Breast (tissue), 4 donors: Measurements from ENCODE around the genes ZFYVE1, NUMB and HEATR4.

- PRO-cap, 3 experiments = no peak in any of the 3 experiments
- RRBS = 20% methylated on average over 6 of the region's 8 CpGs
These were observed 44.5 kb downstream of the DPF3 start for GRCh38 chr14:72849405-72849744.

GRCh38 chr14:73026523-73027579 lies at the start of gene ZFYVE1:
TSS of gene ZFYVE1 (minus strand) at chr14:73027106.
- PRO-cap, 3 experiments = peak in 3 of 3 experiments; most common plus-strand start chr14:73027297 (in 1); most common minus-strand start chr14:73027050 (in 1)
- RRBS = 3% methylated on average over 28 of the region's 60 CpGs

DNA sequence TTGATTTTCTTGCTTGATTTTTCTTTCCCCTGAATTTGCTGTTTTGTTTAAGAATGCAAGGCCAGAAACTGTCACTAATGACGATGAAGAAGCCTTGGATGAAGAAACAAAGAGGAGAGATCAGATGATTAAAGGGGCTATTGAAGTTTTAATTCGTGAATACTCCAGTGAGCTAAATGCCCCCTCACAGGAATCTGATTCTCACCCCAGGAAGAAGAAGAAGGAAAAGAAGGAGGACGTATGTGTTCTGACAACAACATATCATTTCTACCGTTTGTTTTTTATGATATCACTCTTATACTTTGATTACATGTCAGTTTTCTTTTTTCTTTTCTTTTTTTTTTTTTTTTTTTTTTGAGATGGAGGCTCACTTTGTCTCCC lies 38.5 kb downstream of the RBM25 start:
- PRO-cap, 3 experiments = no peak in any of the 3 experiments
- RRBS = no CpG with 5 or more reads among the region's 4 CpGs

- PRO-cap, 3 experiments = no peak in any of the 3 experiments
- RRBS = no CpG with 5 or more reads among the region's 4 CpGs
These were observed 16.7 kb upstream of the PSEN1 start for GRCh38 chr14:73119518-73120178.

DNA sequence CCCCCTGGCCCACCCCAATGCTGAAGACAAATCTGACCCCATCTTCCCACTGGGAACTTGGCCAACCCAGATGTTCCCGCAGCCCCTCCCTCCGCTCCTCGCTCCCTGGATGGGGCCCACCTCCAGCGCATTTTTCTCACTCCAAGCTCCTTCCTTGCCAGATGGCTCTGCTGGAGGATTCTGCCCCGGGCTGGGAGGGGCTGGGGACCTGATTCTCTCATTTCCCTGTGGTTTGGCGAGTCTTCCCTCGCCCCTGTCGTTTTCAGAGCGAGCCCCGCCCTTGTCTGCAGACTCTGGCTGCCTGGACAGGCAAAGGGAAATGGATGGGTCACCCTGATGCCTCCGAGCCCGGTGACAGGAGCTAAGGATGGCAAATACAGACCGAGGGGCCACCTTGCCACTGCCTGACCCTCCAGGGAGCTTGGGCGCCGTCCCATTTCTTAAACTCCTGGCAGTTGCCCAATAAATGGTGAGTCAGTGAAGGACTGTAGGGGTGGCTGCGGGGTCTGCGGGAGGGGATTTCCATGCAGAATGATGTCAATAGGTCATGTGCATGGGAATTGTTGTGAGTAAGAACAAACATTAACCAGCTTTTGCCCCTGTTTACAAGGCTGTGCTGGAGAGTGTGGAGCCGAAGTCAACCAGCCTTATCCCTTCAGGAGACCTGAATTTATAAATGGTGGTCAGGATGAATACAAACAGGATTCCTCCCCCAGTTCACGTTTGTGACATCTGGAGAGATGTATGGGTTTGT lies 9.0 kb upstream of the PAPLN start:
- PRO-cap, 3 experiments = no peak in any of the 3 experiments
- RRBS = no CpG with 5 or more reads among the region's 19 CpGs

GRCh38 chr14:73428257-73428839 lies 30.0 kb downstream of the NUMB start:
- PRO-cap, 3 experiments = no peak in any of the 3 experiments
- RRBS = no CpG with 5 or more reads among the region's 5 CpGs

DNA sequence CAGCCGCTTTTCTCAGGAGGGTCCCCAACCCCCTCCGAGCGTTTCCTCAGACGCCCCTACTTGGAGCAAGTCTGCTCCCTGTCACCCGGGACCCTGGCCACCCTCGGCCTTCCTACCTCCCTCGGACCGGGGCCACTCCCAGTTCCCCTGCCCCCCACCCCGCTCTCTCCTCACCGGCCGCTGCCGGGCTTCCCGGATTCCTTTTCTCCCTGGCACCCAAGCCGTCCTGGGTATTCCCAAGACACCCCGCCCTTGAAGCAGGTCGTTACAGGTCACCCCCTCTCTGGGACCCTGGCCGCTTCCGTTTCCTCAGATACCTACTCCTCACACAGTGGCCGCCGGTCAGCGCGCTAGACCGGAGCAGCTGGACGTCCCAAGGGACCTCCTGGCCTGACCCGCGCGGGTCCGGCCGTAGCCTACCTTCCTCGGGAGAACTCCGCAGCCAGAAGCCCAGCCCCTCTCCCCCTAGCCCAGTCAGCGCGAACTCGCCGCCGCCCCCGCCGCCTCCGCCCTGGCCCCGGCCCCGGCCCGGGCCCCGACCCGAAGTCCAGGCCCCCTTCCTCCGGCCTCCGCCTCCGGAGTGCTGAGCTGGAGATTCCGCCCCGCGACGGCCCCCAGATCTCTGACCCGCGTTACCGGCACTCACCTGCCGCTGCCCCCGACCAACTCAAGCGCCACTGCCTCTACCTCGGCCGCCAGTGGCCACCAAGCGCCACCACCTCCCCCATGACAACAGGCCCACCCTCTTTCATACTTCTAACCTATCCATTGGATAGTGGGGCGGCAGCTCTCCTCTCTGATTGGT lies at the start of gene NUMB:
Gene NUMB, minus strand, starts transcription at position 700 of the 805 bp plus-strand sequence.
- PRO-cap, 3 experiments = peak in 3 of 3 experiments; most common plus-strand start position 196 of the sequence (in 1); most common minus-strand start position 110 of the sequence (in 2)
- RRBS = 2% methylated on average over 26 of the region's 61 CpGs

DNA sequence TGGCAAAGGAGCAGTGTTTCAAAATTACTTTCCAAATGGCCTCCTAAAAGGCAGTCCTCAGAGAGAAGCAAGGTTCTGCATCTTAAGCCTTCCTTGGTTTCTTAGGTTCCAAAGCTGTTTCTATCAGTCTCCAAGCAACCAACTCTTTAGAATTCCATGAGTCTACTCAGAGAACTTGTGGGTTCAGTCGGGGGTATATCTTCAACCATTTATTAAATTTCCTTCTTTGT lies at the start of gene HEATR4:
Gene HEATR4, minus strand, starts transcription at position 110 of the 230 bp plus-strand sequence.
- PRO-cap, 3 experiments = no peak in any of the 3 experiments
- RRBS = no CpG with 5 or more reads among the region's 1 CpG

DNA sequence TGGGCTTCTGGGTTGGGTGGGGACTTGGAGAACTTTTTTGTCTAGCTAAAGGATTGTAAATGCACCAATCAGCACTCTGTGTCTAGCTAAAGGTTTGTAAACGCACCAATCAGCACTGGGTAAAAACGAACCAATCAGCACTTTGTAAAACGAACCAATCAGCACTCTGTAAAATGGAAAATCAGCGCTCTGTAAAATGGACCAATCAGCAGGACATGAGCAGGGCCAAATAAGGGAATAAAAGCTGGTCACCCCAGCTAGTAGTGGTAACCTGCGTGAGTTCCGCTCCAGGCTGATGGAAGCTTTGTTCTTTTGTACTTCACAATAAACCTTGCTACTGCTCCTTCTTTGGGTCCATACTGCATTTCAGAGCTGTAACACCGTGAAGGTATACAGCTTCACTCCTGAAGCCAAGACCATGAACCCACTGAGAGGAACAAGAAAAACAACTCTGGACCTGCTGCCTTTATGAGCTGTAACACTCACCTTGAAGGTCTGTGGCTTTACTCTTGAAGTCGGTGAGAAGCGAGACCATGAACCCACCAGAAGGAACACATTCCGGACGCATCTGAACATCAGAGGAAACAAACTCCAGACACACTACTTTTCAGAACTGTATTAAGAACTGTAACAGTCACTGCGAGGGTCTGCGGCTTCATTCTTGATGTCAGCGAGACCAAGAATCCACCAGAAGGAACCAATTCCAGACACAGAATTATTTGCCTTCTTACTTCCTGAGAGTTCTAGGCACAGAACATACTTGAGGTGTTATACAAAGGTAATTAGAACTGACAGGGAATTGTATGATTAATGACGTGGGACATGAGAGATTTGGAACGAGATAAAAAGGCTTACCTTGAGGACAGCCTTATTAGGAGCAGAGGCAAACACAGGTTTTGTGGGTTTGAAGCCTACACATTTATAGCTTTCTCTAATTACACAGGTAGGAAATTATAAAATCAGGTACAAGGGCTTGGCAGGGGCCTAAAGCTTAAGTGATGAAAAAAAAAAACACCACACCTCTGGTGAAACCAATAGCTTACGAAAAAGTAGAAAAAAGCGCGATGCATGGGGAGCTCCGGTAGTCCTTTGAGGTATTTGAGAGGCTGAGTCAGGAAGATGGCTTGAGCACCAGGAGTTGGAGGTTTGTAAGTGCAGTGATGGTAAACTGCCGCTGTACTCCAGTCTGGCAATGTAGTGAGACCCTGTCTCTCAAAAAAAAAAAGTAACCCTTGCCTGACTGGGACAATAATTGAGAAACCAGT lies 1.2 kb upstream of the ACOT2 start:
- PRO-cap, 3 experiments = peak in 1 of 3 experiments; most common plus-strand start position 269 of the sequence (in 1)
- RRBS = no CpG with 5 or more reads among the region's 21 CpGs

DNA sequence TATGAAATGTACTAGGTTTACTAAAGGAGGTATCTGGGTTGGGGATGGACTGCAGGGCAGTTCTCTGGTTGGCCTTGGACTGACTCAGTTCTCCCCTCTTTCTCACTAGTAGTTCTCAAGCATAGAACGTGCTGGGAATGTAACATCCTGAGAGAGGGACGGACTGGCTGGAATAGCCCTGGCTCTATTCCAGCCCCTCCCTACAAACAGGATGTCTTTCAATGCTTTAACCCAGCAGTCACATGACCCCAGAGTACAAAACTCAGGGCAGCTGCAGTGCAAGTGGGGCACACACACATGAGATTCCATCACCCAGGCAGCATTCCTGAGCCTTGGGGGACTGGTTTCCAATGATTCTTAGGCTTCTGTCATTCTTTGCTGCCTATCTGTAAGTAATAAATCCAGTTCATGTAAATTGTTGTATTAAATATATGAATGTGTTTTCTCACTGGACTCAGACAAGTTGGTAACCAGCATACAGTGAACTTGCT lies 1.6 kb upstream of the ACOT6 start:
- PRO-cap, 3 experiments = no peak in any of the 3 experiments
- RRBS = no CpG with 5 or more reads among the region's 2 CpGs

GRCh38 chr14:73711941-73712324 lies 2.3 kb downstream of the PNMA1 start:
- PRO-cap, 3 experiments = no peak in any of the 3 experiments
- RRBS = no CpG with 5 or more reads among the region's 9 CpGs

GRCh38 chr14:73717061-73717653 lies 3.0 kb upstream of the PNMA1 start:
- PRO-cap, 3 experiments = no peak in any of the 3 experiments
- RRBS = no CpG with 5 or more reads among the region's 6 CpGs

DNA sequence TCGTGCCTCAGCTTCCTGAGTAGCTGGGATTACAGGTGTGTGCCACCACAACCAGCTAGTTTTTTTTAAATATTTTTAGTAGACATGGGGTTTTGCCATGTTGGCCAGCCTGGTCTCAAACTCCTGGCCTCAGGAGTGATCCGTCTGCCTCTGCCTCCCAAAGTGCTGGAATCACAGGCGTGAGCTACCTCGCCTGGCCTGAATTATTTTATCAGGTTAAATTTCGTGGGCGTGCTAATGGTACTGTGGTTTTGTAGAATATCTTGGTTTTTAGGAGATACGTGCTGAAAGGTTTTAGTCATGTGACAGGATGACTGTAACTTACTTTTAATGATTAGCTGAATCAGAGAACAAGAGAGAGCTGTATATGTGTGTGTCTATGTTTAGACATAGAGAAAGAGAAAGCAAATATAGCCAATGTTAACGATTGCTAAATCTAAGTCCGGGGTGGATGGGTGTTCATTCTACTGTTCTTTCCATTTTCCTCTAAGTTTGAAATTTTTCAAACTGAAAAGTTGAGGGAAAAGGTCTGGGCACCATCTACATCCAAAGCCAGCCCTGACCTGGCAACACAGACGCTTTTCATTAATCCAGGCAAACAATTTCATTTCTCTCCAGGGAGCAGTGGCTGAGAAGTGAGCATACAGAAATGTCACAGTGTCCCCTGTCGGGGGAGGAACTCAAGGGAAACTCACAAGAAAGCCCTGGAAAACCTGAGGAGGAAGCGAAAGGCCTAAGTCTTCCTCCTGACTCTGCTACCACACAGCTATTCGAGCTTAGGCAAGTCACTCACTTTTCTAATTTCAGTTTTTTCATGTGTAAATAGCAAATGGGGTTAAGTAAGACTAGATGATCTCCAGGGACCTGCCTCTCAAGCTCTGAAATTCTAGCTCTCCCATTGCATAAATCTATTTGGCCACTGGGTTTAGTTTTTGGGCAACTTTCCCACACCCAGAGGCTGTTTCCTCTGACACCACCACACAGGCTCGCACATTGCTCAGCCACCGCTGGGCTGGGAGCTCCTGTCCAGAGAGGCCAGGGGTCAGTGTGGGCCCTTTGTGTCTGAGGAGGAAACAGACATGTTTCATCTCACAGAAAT lies 9.4 kb upstream of the PNMA1 start:
- PRO-cap, 3 experiments = no peak in any of the 3 experiments
- RRBS = no CpG with 5 or more reads among the region's 15 CpGs

DNA sequence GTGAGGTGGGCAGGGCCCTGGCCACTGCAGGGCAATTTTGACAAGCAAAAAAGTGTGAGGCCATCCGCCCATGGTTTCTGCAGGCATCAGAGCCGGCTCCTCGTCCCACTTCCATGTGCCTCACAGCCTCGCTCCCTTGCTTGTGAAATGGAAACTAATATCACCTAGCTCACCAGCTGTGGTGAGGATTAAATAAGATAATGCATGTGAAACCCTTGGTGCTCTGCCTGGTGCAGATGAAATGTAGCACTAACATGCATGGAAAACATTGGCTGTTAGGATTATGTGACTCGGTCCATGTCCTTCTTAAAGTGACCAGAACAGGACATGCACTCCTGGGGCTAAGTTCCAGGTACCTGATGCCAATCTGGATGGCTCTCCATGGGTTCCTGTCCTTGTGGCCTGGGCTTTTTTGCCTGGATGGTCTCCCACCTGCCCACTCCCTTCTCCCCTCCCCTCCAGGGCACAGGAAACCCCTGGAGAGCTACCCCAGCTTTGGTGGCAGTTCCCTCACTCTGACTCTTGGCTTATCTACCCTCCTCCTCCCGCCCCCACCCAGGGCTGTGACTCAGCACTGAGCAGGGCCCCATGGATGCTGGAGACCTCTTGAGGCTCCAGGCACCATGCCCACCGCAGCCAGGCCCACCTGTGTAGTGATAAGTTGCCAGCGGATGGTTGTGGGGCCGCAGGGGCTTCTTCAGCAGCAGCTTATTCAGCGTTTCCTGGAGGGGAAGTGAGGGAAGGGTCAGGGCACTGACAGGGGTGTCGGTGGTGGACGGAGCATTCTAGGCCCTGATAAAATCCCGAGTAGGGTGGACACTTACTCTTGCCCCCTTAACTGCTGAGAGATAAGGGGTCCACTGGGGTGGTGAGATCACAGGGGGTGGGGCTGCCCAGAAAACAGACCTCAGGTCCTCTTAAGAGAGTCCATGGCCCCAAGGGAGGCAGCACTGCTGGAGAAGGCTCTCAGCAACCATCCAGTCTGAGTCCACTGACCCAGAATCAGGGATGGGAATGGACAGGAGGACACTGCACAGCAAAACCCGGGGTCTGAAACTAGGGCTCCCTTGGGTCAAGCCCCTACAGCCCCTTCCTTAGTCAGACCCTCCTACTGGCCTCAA lies 11.6 kb upstream of the PNMA1 start:
- PRO-cap, 3 experiments = no peak in any of the 3 experiments
- RRBS = no CpG with 5 or more reads among the region's 14 CpGs

DNA sequence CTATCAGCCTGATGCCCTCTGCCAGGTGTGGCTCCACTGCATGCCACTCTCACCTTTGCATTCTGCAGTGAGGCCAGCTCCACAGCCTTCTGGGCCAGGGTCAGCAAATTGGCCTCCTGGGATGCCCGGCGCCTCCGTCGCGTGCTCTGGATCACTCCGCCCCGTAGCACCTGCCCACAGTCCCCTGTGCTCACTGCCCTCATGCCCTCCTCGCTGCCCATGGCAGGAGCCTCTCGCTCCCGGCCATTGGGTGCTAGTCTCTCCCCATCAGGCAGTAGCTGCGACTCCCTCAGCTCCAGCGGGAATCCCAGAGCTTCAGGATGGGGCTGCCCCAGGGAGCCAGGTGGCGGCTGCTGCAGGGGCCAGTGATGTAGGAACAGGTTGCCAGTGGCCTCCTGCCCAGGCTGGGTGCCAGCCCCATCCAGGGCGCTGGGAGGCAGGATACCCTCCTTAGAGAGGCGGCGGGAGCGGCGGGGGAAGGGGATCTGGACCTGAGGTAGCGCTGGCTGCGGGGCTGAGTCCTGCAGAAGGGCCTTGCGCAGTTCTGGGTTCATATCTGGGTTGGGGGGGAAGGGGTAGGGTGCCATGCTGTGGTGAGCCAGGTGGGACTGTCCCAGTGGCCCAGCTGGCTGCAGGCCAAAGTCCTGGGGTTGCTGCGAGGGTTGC lies 21.5 kb downstream of the MIDEAS start:
- PRO-cap, 3 experiments = no peak in any of the 3 experiments
- RRBS = no CpG with 5 or more reads among the region's 22 CpGs

GRCh38 chr14:73743043-73744011 lies 16.8 kb downstream of the MIDEAS start:
- PRO-cap, 3 experiments = no peak in any of the 3 experiments
- RRBS = no CpG with 5 or more reads among the region's 12 CpGs

GRCh38 chr14:73744203-73744814 lies 15.8 kb downstream of the MIDEAS start:
- PRO-cap, 3 experiments = no peak in any of the 3 experiments
- RRBS = no CpG with 5 or more reads among the region's 7 CpGs

DNA sequence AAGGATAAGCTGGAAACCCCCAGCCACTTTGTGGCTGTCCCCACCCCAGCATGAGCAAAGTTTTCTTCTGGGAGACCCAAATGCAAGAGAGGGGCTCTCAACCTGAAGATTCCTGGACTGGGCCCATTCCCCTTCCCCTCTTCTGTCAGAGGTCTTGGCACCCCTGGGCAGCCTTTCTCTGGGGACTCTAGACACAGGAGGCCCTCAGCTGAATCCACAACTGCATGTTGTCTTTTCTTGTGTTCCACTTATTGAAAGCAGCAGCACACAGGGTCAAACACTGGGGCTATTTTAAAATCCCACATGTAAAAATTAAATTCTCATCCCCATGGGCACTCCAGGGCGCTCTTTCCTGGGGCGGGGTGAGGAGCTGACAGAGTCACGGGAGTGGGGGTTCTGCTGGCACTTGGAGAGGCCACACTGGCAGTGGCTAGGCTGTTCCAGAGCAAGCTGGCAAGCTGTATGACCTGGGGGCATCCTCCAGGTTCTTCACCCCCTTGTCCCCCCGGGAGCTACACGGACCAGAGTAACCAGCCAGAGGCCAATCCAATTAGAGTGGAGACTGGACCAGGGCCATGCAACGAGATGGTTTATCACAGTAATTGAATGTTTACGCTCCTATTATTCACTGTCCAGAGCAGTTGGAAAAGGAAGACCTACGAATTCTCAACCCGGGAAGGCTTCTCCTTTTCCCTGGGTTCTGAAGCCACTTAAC lies 2.4 kb downstream of the MIDEAS start:
- PRO-cap, 3 experiments = peak in 2 of 3 experiments; most common plus-strand start position 628 of the sequence (in 2)
- RRBS = no CpG with 5 or more reads among the region's 9 CpGs

GRCh38 chr14:73758303-73759238 lies 1.5 kb downstream of the MIDEAS start:
- PRO-cap, 3 experiments = peak in 3 of 3 experiments; most common plus-strand start chr14:73758737 (in 3); most common minus-strand start chr14:73758441 (in 1)
- RRBS = no CpG with 5 or more reads among the region's 55 CpGs

DNA sequence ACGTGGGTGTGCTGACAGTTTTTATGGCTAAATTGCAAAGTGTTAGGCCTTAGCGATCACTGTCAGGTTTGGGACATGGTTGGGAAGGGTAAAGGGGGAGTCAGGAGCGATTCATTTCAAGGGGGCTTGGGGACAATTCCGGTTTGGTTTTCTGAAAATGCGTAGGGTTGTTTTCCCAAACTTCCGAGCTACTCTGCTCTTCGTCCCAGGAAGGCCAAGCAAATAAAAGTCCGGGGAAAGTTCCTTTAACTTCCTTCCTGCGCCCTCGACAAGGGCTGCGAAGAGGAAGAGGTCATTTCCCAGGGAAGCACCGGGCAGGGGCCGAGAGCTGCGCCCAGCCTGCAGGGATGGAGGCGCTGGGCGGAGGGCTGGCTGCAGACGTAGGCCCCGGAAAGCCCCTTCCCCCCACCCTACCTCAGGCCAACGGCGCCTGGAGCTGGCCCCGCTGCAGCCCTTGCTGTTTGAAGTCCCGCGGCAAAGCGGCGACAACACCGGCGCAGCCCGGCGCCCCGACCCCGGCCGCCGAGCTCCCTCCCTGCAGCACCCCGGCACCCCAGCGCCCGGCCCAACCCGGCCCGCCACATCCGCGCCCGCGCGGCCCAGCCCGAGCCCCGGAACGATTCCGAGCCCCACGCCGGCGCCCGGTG lies 26.4 kb upstream of the MIDEAS start:
- PRO-cap, 3 experiments = peak in 2 of 3 experiments; most common plus-strand start position 296 of the sequence (in 1); most common minus-strand start position 195 of the sequence (in 1)
- RRBS = 2% methylated on average over 28 of the region's 51 CpGs